Measurements from ENCODE around the genes LEMD2, MLN and SPDEF.

- PRO-cap = no peak
- RAMPAGE, long total RNA, 4 experiments = no peak in any of the 4 experiments
Measured at GRCh38 chr6:33761872-33762613, 15.3 kb upstream of the IP6K3 start.

GRCh38 chr6:33776793-33777224 lies 12.1 kb downstream of the LEMD2 start:
- PRO-cap = no peak
- RAMPAGE, long total RNA, 4 experiments = no peak in any of the 4 experiments

GRCh38 chr6:33777225-33777675 lies 11.7 kb downstream of the LEMD2 start:
- PRO-cap = no peak
- RAMPAGE, long total RNA, 4 experiments = no peak in any of the 4 experiments

DNA sequence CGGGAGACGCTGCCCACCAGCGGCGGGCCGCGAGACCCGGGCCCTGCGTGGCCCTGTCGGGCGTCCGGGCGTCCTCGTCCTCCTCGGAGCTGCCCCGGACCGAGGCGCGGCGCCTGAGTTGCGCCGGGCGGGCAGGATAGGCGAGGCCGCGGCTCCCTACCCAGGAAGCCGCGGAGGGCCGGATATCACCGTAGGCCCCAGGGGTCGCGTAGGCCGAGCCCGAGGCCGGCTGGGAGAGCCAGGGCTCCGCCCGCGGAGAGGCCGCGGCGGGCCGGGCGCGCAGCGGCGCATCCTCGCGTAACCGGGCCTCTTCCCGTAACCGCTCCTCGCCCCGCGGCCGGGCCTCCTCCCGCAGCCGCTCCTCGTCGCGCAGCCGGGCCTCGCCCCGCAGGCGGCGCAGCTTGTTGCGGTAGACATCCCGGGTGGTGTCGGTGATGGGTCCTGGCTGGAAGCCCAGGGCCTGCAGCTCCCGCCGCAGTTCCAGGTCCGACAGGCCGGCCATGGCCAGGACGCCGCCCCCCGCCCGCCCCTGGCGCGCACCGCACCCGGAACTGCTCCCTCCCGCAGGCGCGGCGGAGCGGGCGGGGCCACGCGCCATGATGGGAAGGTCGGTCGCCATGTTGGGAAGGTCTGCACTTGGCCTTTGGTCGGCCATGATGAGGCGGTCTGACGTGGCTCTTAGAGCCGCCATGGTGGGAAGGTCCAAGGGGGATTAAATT lies at the start of gene LEMD2:
Gene LEMD2 (minus strand): TSS at position 516 of the 719 bp plus-strand sequence.
- PRO-cap = unidirectional peak, minus-strand start at position 525 of the sequence
- RAMPAGE, long total RNA, 4 experiments = no peak in any of the 4 experiments

GRCh38 chr6:33803962-33804496 lies at the start of gene MLN:
Gene MLN, minus strand, starts transcription at chr6:33804003.
- PRO-cap = no peak
- RAMPAGE, long total RNA, 4 experiments = no peak in any of the 4 experiments

- PRO-cap = no peak
- RAMPAGE, long total RNA, 4 experiments = no peak in any of the 4 experiments
Measured at GRCh38 chr6:33843501-33844291, 39.9 kb upstream of the MLN start.

DNA sequence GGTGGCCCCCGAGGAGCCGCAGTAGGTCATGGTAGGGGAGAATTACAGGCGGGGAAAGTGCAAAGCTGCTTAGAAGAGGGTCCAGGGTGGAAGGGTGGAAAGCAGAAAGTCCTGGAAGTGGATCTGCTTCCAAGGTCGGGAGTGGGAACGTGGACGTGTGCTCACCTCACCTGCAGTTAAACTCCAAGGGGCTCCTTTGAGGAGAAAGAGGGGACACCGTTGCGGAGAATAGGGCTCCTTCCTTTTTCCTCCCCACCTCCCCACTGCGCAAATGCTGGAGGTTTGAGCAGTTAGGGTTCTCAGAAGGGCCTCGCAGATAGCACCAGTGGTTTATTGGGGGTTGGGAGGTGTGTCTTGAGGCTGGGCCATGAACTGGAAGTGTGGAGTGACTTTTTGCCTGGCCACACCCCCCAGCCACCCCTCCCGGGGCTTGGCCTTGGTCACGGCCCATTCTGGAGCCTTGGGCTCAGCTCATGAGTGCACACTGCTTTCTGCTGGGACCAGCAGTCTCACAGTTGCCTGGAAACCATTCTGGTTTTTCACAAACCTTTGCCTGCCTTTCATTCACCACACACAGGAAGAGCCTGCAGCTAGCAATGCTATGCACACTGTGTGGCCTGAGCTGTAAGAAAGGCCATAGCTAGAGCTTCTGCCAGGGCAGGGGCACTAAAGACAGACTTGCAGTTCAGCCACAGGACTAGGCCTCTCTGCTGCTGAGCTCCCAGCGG lies 100.5 kb upstream of the MLN start:
- PRO-cap = no peak
- RAMPAGE, long total RNA, 4 experiments = no peak in any of the 4 experiments

DNA sequence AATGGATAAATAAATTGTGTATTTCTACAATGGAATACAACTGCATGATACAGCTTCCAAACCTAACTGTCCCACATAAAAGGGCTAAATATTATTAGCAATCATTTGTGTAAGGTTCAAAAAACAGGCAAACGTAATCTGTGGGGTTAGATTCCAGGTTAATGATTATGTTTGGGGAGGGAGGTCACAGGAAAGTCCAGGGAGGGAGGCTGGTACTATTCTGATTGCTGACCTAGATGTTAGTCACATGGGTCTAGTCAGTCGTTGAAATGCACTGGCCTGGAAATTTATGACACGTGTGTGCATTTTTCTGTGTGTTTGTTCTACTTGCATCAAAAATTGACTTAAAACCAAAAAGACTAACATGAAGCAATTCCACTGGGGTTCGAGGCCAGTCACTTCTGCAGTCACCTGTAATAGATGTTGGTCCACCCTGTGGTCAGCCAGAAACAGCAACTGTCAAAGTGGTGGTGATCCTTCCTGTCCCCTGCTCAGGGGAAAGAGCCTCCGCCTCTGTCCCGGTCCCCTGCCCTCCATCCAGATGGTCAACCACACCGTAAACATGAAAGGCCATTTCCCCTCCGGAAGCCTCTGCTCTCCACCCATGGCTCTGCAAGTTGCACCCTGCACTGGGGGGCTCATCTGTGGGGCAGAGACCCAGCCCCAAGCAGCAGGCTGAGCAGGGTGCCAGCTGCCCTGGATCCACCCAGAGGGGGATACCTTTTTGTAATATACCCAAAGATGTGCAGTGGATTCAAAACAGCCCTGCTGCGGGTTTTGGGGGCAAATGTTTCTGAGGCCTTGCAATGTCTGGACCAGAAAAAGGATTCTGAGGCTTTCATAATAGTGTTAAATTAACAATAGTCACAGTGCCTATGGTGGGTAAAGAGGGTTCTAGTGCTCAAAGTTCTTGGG lies 104.4 kb upstream of the MLN start:
- PRO-cap = no peak
- RAMPAGE, long total RNA, 4 experiments = no peak in any of the 4 experiments

GRCh38 chr6:34016414-34016865 lies 129.4 kb downstream of the GRM4 start:
- PRO-cap = no peak
- RAMPAGE, long total RNA, 4 experiments = no peak in any of the 4 experiments

DNA sequence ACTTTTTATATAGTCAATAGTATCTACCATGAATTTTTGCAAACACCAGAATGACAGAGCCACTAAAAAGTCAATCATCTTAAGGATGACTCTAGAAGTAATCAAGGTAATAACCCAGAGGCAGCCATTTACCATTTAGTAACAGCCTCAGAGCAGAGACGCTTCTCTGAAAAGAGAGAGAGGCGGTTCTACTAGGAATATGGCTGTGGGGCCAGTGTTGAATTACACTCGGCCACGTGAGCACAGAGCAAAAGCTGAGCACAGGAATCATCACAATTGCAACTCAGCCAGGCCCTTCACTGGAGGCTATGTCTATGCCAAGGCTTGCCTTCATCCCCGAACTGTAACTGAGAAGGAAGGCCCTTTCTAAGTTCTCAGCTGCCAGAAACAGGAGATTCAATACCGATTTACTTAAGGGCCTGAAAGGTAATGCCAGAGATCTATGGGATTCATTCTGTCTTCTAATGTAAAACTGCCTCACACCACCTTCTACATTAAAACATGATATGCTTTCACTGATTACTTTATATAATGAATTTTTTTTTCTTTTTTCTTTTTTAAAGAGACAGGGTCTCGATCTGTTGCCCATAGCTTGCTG lies 67.7 kb downstream of the NUDT3 start:
- PRO-cap = no peak
- RAMPAGE, long total RNA, 4 experiments = no peak in any of the 4 experiments

DNA sequence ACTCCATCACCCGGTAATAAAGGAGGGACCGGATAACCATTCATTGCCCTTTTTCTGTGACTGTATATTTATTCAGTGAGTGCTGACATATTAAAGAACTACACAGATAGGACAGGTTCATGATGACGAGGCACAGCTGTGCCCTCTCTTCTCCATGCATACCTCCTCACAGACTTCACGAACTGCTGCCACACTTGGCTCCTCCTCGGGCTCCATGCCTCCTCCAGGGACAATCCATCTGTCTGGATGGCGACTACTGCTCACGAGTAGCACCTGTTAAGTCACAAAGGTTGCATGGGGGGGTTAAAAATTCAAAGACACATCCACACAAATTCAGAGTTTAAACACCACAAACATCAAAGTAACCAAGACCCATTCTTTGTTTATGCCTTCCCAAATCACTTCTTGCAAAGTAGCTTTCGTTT lies 50.8 kb downstream of the NUDT3 start:
- PRO-cap = no peak
- RAMPAGE, long total RNA, 4 experiments = no peak in any of the 4 experiments

- PRO-cap = no peak
- RAMPAGE, long total RNA, 4 experiments = no peak in any of the 4 experiments
Measured at GRCh38 chr6:34457920-34458627, 7.8 kb upstream of the PACSIN1 start.

DNA sequence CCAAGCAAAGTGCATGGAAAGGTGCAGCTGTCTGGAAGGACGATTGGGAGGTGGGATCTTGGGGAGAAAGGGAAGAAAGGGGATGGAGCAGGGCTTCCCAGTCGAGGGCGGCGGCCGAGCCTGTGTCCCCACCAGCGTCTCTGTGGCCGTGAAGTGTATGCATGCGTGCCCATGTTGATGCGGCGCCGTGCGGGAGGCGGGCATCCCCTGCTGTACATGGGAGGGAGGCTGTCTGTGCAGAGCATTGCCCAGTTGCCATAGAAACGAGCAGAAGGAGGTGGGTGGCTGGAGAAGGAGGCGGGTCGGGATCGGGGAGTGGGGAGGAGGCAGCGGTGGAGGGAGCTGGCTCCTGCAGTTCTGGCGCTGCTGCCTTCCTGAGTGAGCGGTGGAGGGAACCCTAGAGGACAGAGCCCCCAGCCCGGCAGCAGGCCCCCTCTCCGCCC lies 41.6 kb downstream of the SPDEF start:
- PRO-cap = no peak
- RAMPAGE, long total RNA, 4 experiments = no peak in any of the 4 experiments

GRCh38 chr6:34526635-34526858 lies 29.6 kb downstream of the SPDEF start:
- PRO-cap = no peak
- RAMPAGE, long total RNA, 4 experiments = no peak in any of the 4 experiments

- PRO-cap = no peak
- RAMPAGE, long total RNA, 4 experiments = no peak in any of the 4 experiments
Measured at GRCh38 chr6:34553622-34554155, 2.4 kb downstream of the SPDEF start.

- PRO-cap = no peak
- RAMPAGE, long total RNA, 4 experiments = no peak in any of the 4 experiments
Measured at GRCh38 chr6:34555830-34556530, at the start of gene SPDEF. Gene SPDEF, minus strand, starts transcription at chr6:34556329.

GRCh38 chr6:34597604-34597989 lies 41.5 kb upstream of the SPDEF start:
- PRO-cap = no peak
- RAMPAGE, long total RNA, 4 experiments = no peak in any of the 4 experiments

DNA sequence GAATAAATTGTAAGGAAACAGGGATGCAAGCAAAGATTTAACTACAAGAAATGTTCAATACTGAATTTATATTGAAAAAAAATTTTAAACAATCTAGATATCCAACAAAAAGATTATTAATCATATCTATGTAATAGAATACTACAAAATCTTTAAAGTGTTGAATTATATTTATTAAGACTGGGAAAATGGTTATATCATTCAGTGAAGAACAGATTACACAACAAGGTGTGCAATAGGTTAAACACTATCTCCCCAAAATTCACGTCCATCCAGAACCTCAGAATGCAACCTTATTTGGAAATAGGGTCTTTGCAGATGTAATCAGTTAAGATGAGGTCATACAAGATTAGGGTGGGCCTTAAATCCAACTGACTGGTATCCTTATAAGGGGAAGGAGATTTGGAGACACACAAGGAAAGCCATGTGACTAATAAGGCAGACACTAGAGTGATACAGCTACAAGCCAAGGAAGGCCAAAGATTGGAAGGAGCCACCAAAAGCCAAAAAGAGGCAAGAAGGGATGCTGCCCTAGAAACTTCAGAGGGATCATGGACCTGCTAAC lies 17.1 kb downstream of the ILRUN start:
- PRO-cap = no peak
- RAMPAGE, long total RNA, 4 experiments = no peak in any of the 4 experiments

GRCh38 chr6:34871564-34872037 lies 16.2 kb downstream of the TAF11 start:
- PRO-cap = no peak
- RAMPAGE, long total RNA, 4 experiments = no peak in any of the 4 experiments

DNA sequence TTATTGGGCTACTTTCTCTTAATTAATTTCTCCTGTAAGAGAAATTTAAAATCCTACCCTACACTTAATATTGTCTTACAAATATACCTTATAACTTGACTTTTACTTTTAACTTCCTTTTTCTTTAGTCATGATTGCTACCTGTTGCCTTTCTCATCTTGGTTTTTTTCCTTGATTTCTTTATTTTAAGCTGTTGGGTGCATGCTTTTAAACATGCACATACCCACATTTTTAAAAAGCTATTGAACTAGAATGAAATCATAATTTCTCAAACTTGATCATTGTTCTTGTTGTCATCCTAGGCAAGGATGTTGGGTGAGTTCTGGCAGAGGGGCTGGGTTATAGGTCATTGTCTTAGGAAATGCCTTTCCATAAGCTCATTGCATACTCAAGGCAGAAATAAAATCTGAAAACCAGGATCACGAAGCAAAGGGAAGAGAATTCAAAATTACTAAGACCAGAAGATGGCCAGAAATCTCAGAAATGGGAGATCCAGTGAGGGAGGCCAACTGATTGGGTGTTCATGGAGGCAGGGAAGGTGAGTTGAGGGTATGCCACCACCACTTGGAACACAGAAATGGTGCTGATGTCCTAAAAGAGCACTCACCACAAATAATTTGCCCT lies 114.3 kb downstream of the TCP11 start:
- PRO-cap = no peak
- RAMPAGE, long total RNA, 4 experiments = no peak in any of the 4 experiments

Measured in omental fat pad (tissue), 4 donors.